ENCODE measurements around a stretch of chr14.

- PRO-cap, 2 experiments = no peak in any of the 2 experiments
Observed at GRCh38 chr14:104223836-104224269, 85.5 kb downstream of the KIF26A start.

DNA sequence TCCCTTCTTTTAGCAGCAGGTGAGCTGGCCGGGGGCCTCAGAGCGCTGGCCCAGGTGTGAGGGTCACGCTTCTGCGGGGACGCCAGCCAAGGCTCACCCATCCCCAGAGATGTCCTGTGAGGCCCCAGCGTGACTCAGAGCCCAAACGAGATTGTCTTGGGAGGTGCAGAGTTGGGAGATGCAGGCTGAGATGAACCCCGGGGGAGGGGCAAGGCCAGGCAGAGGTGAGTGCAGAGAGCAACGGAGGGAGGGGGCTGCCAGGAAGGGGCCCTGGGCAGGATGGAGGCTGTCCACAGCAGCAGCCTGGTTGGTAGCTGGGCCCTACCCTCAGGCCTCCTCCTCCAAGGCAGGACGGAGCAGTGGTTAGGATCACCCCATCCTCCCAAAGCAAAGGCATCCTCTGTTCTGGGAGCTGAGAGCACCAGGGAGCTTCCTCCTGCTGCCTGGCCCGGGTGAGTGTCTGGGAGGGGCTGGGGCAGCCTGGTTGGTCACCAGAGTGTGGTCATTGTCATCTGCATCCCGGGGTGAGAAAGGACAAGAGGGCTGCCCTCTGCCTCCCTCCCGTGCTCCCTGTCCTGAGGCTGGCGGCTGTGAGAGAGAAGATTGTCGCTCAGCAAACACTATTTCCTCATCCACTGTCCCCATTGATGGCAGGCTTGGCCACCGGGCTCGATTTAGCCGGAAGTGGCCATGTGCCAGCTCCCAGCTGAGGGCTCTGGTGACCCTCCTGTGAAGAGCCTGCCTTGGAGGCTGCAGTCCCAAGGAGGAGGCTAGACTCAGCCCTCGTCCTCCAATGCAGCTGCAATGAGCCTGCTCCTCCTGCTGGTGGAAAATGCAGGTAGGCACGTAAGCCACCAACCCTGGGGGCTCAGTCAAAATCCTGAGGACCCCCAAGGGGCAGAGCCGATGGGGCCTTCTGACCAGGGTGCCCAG is 155.4 kb downstream of the KIF26A start:
- PRO-cap, 2 experiments = no peak in any of the 2 experiments

DNA sequence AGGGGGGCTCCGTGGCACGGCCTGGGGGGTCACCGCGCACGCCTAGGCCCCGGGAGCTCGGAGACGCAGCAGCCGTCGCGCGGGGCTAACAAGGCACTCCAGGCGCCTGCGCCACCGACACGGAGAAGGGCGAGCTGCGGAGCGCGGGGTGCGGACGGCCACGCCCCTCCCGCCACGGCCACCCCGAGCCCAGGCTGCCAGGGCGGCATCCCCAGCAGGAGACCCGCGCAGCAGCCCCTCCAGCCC is 117.7 kb upstream of the C14orf180 start:
- PRO-cap, 2 experiments = no peak in any of the 2 experiments

DNA sequence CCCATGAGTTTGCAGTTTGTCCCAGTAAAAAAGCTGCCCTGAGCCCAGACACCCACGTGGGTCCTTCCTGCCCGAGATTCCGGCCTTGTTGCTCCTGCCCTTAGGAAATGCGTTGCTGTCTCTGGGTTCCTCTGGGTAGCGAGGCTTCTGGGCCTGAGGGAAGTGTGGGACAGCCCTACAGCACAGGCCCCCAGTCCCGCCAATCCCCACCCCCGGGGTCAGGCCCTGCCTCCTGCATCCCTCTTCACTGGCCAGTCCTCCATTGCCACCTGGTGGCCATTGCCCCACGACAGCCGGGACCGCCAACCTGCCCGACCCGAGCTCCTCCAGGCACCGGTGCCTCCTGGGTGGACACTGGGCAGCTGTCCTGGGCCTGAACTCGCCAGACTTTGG is 15.6 kb upstream of the C14orf180 start:
- PRO-cap, 2 experiments = no peak in any of the 2 experiments

GRCh38 chr14:104649775-104650819 is 39.3 kb upstream of the INF2 start:
- PRO-cap, 2 experiments = no peak in any of the 2 experiments

DNA sequence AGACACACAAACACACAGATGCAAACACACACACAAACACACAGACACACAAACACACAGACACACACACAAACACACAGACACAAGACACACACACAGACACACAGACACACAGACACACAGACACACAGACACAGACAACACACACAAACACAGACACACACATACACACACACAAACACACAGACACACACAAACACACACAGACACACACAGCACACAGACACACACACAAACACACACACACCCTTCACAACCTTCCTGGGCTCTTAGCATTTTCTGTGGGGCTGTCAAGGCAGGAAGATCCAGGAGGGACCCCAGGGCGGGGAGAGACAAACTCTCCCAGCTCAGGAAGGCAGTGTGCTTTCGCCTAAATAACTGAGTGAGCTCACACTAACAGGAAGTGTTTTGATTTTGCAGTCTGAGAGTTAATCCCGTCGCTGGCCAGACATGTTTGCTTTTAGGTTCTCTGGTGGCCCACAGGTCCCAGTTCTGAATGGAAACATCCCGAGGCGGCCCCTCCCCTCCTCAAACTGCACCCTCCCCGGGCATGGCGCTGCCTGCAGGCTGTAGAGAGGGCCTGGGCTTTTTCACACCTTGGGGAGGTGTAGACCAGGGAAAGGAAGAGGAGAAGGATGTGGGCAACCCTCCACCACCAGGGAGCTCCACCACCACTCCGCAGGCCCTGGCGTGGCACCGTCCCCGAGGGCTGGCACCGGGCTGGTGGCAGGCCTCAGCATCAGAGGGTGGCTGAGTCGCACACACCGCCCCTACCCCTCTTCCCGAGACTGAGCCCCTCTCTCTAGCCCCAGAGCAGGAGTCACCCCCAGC is 24.0 kb upstream of the INF2 start:
- PRO-cap, 2 experiments = no peak in any of the 2 experiments

- PRO-cap, 2 experiments = peak in 2 of 2 experiments; most common plus-strand start chr14:104688265 (in 1)
Observed at GRCh38 chr14:104687506-104688653, 1.5 kb upstream of the INF2 start.

GRCh38 chr14:104722033-104722591 is 1.9 kb upstream of the ADSS1 start:
- PRO-cap, 2 experiments = no peak in any of the 2 experiments

GRCh38 chr14:104729339-104730025 is 5.5 kb downstream of the ADSS1 start:
- PRO-cap, 2 experiments = no peak in any of the 2 experiments

DNA sequence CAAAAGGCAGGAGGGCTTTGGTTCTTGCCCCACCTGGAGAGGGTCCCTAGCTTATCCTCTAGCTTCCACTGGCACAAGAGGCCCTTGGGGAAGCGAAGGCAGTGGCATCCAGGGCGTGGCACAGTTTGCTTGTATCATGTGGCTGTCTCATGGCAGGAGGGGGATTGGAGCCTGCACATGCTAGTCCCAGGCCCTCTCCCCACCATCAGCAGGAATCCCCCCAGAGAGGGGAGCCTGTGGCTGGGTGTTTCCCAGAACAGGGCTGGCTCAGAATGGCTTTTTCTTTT is 10.2 kb downstream of the ADSS1 start:
- PRO-cap, 2 experiments = no peak in any of the 2 experiments

GRCh38 chr14:104750763-104751098 is 2.2 kb upstream of the SIVA1 start:
- PRO-cap, 2 experiments = no peak in any of the 2 experiments

- PRO-cap, 2 experiments = no peak in any of the 2 experiments
Observed at GRCh38 chr14:104753384-104754399, 745 bp downstream of the SIVA1 start.

- PRO-cap, 2 experiments = no peak in any of the 2 experiments
Observed at GRCh38 chr14:104857021-104857639, 7.9 kb upstream of the CEP170B start.

DNA sequence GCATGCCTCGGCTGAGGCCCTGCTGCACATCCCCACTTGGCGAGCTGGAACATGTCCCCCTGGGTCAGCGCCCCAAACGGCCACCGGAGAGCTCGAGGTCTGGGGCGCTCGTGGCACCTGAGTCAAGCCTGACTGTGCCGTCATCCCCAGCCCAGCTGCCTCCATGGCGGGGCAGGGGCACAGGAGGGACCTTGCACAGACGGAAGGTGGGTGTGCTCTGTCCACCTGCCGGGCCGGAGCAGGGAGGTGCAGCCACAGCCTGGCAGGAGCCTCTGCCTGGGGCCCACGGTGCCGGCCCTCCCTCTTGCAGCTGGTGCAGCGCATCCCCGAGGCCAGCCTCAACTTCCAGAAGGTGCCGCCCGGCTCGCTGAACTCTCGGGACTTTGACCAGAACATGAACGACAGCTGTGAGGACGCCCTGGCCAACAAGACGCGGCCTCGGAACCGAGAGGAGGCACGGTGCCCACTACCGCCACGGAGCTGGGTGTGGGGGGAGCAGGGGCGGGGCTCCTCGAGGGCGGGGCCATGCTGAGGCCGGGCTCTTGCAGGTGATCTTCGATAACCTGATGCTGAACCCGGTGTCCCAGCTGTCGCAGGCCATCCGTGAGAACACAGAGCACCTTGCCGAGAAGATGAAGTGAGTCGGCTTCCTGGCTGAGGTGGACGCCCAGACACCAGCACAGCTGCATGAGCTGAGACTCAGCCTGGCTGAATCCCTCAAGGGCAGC is 28.3 kb downstream of the CEP170B start:
- PRO-cap, 2 experiments = no peak in any of the 2 experiments

GRCh38 chr14:104926539-104926864 is 1.8 kb downstream of the PLD4 start:
- PRO-cap, 2 experiments = no peak in any of the 2 experiments

GRCh38 chr14:105021578-105022383 is 898 bp upstream of the CDCA4 start:
- PRO-cap, 2 experiments = no peak in any of the 2 experiments

DNA sequence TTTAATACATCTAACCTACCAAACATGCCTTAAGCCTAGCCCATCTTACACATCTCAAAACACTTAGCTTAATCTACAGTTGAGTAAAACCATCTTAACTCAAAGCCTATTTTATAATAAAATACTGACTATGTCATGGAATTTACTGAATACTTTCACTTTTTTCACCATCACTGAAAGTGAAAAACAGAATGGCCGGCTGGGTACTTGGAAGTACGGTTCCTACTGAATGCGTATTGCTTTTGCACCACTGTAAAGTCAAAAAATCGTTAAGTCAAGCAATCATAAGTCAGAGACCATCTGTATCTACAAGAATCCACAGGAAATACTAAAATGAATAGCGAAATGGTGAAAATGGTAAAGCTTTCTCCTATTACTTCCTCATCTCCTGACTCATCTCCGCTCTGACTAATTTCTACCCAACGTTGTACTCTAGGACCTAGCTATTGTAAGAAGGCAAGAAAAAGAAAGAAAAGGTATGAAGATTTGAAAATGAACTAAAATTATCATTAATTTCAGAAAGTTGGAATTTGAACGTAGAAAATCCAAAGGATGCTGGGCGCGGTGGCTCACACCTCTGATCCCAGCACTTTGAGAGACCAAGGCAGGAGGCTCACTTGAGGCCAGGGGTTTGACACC is 5.1 kb upstream of the CDCA4 start:
- PRO-cap, 2 experiments = no peak in any of the 2 experiments

DNA sequence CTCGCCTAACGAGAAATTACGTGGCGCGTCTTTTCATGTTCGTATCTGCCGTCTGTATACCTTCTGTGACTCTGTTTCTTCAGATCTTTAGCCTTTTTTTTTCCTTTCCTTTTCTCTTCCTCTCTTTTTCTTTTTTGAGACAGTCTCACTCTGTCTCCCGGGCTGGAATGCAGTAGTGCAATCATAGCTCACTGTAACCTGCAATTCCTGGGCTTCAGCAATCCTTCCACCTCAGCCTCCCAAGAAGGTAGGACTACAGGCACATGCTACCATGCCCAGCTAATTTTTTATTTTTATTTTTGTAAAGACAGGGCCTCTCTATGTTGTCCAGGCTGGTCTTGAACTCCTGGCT is 15.2 kb upstream of the GPR132 start:
- PRO-cap, 2 experiments = no peak in any of the 2 experiments

DNA sequence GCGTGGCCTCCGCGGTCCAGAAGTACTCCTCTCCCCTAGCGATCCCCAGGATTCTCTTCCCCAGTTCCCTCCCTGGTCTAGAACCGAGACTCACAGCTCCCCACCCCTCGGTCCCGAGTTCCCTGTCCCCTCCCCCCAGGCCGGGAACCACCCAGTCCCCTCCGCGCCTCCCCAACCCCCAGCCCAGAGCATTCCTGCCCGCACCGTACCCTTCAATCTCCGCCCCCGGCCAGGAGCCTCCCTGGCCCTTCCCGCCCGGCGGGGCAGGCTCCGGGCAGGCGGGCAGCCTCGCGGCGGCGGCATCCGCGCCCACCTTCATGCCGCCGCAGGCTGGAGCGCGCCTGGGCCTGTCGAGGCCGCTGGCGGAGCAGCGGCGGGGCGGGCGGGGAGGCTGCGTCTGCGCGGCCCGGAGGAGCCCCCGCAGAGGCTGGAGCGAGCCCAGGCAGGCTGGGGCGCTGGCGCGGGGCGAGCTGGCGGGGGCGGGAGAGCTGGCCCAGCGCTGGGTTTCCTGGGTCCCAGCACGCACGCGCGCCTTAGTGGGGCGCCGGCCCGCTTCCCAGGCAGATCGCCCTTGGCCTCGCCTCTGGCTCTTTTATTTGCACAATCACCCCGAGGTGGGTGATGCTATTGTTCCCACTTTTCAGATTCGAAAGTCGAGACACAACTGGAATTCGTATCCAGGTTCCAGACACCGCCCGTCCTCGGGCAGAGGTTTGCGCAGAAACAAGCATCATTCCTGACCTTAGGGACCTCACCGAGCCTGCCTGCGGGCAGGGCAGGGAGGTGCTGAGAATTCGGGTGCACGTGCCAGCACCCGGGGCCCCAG is 22.3 kb upstream of the GPR132 start:
- PRO-cap, 2 experiments = peak in 1 of 2 experiments; most common plus-strand start position 536 of the sequence (in 1); most common minus-strand start position 127 of the sequence (in 1)

GRCh38 chr14:105098324-105098775 is 33.1 kb upstream of the GPR132 start:
- PRO-cap, 2 experiments = no peak in any of the 2 experiments

All from Metastatic Liver Carcinoma in the Lung (tissue), 2 donors.